ENCODE data around the genes AGXT2 and PRLR.

- PRO-cap, result no peak
Measured at GRCh38 chr5:32168512-32169237, 5.4 kb downstream of the GOLPH3 start.

- PRO-cap, result no peak
Measured at GRCh38 chr5:32605497-32606130, 20.3 kb downstream of the SUB1 start.

GRCh38 chr5:32768062-32768276 lies 56.8 kb downstream of the NPR3 start:
- PRO-cap, result no peak

- PRO-cap, result no peak
Measured at GRCh38 chr5:33240444-33241083, 200.2 kb upstream of the TARS1 start.

DNA sequence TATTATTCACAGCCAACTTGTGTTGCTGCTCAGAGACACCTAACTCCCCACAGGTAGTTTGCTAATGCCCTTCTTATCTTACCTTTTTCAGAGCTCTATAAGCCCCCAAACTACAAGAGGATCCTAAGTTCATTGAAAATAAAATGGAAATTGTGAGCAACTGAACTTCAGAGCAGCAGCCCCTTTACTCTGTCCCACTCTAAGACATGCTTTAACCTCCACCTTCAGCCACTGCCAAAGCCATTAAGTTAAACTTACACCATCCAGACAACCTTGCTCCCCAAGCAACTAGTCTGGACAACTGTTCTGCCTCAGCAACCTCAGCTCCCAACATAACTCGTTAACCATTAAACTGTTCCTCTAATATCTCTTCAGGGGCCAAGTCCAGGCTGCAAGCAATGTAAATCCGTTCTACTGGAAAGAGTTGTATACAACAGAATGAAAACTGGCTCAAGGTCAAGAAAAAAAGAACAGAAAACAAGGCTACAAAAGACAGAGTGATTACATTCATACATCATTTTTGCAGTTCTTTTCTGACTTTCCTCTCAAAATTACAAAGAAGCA lies 131.8 kb upstream of the TARS1 start:
- PRO-cap, result no peak

DNA sequence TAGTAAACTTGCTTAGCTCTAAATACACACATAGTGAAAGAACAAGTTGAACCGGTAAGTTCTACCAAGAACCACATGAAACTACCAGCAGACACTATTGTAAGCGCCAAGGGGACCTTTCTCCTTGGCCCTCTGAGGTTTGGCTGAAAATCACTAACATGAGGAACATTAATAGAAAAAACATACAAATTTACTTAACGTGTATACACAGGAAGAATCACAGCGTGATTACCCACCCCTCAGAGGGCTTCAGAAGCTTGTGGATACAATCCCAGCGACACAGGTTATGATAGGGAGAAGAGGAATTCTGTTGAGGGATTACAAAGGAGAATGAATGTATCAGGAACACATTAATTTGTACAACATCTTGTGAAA lies 1.6 kb upstream of the TARS1 start:
- PRO-cap, result no peak

DNA sequence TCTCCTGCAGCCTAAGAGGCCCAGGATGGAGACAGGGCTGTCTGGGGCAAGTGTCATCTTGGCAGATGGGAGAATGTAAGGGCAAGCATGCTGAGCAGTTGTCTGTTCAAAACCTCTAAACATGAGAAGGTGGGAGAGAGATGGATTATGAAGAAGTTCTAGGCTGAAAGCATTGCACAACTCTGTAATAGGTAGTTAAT lies 244.5 kb upstream of the RAI14 start:
- PRO-cap, result no peak

GRCh38 chr5:34587317-34588035 lies 68.7 kb upstream of the RAI14 start:
- PRO-cap, result no peak

GRCh38 chr5:34657516-34658015 lies 1.4 kb downstream of the RAI14 start:
- PRO-cap, result no peak

- PRO-cap, result no peak
Measured at GRCh38 chr5:34699468-34699742, 43.3 kb downstream of the RAI14 start.

- PRO-cap, result no peak
Measured at GRCh38 chr5:34868893-34869706, 30.1 kb downstream of the TTC23L start.

GRCh38 chr5:34911287-34911972 lies 3.9 kb downstream of the RAD1 start:
- PRO-cap, result no peak

DNA sequence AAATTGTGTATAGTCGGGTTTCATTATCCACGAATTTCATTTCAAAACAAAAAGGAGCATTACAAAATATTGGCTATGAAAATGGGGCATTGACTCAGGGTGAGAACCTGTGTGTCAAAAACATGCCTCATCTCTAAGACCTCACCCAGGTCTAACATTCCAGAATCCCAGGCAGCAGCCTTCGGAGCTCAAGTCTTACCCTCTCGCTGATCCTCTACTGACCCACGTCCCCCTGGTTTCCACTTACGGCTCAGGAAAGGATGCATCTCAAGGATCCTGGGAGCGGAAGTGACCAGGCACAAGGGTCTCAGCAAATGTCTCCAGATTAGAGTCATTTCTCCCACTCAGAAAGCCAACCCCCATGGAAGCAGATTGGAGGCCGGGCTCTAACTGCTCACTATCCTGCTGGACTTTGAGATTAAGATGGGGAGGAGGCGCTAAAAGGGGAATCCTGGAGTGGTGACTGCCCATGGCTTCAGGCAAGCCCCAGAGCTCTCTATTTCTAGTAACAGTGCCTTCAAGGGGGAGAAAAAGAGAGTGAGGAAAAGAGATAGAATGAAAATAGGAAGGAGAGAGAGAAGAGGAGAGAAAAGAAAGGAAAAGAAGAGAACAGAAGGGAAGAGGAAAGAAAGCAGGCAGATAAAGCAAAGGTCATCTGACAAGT lies at the start of gene AGXT2:
TSS of gene AGXT2 (minus strand) at position 392 of the 664 bp plus-strand sequence.
- PRO-cap, result no peak

GRCh38 chr5:35213616-35214678 lies 16.3 kb downstream of the PRLR start:
- PRO-cap, result no peak

GRCh38 chr5:35230166-35230758 lies at the start of gene PRLR:
Gene PRLR (minus strand): TSS chr5:35230487.
- PRO-cap, result bidirectional peak, plus-strand start at chr5:35230335, minus-strand start at chr5:35230235; unidirectional peak, minus-strand start at chr5:35230475

- PRO-cap, result no peak
Measured at GRCh38 chr5:35230759-35231149, 467 bp upstream of the PRLR start.

DNA sequence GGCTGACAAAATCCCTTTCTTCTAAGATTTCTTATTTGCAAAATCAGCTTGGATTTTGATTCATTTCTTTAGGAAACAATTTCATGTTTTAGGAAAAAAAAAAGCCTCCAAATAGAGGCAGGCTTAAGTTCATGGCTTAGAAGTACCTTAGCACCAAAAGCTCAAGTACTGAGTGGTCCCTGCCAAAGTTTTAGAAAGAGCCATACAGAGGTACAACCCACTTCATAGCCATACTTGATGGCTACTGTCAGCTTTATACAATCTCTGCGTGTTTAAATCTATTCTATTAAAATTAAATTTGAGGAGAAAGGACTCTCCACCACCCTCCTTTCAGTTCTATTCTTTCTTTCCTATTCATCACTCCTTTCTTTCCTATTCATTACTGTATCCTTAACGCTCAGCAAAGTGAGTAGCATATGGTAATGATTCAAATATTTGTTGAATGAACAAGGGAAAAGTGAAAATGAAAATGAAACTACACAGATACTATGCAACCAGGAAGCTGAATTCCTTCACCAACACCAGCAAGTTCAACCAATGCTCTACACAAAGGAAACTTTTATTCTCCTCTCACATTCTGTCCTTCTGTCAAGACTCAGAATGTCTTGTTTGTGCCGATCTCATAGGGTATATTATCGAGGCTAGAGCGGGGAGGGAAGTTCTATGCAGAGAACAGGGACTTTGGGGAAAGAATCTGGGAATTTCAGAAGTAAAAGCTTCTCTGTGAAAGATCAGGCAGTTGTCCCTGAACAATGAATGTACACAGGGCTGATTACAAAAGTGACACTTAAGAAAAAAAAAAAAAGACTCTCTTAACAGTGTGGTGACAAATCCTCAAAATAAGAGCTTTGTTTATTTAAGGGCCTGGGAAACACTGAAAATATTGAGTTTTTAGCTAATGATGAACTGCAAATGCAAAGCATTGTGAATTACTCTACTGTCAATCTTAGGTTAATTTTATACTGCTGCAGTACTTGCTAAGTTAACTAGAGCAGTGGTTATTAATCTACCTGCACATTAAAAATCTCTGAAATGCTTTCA lies 138.5 kb upstream of the SPEF2 start:
- PRO-cap, result no peak

DNA sequence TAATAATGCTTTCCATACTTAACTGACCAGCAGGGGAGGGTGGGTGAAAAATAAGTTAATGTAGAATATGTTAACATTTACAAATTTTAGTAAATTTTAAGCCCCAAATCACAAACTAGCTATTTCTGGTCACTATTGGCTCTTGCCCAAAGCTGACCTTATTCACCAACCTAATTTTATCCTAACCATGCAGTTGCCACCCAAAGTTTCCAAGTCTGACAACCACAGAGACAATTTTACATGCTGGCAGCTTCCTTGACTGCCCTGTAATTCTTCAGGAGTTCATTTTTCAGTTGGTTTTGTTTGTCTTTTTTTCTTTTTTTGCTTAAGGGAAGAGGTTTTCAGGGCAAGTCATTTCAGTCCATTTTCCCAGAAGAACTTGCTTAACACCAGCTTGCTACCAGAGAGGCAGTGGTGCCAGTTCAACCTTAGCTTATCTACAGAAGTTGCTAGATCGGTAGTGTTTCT lies 935 bp downstream of the SPEF2 start:
- PRO-cap, result no peak

DNA sequence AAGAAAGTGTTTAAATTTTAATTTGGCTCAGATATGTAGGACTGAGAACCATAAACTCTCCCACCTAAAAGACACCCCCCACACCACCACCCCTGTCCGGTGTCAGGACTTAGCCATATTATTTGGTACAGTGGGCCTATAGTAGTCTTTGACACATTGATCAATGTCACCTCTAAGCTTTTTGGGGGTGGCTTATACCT lies 59.1 kb downstream of the SPEF2 start:
- PRO-cap, result no peak

DNA sequence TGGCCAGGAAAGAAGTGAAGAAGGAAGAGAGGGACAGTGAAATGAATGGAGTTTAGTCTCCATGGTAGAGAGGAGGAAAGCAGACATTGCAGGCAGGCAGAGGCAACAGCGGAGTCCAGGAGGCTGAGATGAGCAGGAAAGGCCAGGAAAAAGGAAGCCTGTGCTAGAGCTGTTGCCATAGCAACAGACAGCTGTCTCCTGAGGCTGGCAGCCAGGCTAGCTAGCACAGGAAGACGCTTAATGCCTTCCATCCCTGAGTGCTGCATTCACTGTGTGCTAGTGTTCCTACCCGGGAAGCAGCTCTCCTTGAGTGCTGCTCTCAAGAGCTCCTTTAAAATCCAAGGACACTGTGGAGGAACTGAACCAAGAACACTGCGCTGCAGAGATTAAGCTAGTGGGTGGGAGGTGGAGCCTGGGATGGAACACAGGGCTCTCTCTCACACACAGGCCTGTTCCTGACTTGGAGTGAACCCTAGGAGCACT lies 53.5 kb upstream of the IL7R start:
- PRO-cap, result no peak